ENCODE data around the genes CDK1 and RTKN2.

DNA sequence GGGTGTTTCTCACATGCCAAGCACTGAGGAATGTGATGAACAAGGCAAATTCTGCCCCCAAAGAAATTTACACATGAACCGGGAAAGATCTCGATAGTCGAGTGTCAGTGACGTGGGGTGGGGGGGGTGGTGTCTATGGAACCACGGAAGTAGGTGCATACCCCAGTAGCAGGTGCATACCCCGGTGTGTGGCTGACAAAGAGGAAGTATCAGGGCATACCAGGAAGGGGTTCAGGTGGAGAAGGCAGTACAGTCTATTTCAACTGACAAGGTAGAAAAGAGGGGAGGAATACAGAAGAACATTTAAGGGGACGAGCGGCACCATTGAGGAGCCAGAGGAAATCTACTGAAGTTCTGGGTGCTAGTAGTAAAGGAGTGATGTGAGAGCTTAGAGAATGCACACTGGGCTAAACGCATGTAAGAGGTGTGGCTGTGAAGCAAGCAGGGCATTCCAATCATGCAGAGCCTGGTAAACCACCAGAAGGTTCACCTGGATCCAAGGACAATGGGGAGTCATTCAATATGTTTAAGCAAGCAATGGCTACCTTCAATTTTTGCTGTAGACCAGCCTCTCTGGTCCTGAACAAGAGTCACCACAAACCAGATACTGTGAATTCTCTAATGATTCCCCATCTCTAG, 6.2 kb downstream of the CCDC6 start:
- PRO-cap = no peak
- RAMPAGE, long total RNA, 2 experiments = no peak in any of the 2 experiments

DNA sequence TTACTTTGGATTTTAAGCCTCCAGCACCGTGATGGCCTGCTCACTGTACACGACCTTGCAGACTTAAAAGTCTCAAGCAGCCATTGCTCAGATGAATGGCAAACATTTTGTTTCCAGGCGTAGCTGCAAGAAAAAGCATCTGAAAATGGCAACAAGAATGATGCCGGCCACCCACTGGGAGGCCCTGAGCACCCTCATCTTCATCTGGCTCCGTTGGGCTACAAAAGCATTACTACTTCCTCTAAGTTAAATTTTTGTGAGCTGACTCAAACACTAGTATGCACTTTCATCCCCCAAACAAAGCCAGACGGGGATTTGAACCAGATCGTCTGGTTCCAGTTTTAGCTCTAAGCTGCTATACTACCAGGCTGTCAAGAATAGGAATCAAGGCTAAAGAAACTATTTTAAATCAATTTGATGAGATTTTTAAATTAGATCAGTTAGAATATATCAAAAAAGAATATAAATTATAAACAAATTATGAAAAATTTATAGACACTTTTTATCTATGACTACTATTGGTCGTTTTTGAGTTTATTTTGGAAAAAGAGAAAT, 116.6 kb upstream of the CDK1 start:
- PRO-cap = no peak
- RAMPAGE, long total RNA, 2 experiments = no peak in any of the 2 experiments

GRCh38 chr10:60708597-60709063, 69.6 kb upstream of the CDK1 start:
- PRO-cap = no peak
- RAMPAGE, long total RNA, 2 experiments = no peak in any of the 2 experiments

DNA sequence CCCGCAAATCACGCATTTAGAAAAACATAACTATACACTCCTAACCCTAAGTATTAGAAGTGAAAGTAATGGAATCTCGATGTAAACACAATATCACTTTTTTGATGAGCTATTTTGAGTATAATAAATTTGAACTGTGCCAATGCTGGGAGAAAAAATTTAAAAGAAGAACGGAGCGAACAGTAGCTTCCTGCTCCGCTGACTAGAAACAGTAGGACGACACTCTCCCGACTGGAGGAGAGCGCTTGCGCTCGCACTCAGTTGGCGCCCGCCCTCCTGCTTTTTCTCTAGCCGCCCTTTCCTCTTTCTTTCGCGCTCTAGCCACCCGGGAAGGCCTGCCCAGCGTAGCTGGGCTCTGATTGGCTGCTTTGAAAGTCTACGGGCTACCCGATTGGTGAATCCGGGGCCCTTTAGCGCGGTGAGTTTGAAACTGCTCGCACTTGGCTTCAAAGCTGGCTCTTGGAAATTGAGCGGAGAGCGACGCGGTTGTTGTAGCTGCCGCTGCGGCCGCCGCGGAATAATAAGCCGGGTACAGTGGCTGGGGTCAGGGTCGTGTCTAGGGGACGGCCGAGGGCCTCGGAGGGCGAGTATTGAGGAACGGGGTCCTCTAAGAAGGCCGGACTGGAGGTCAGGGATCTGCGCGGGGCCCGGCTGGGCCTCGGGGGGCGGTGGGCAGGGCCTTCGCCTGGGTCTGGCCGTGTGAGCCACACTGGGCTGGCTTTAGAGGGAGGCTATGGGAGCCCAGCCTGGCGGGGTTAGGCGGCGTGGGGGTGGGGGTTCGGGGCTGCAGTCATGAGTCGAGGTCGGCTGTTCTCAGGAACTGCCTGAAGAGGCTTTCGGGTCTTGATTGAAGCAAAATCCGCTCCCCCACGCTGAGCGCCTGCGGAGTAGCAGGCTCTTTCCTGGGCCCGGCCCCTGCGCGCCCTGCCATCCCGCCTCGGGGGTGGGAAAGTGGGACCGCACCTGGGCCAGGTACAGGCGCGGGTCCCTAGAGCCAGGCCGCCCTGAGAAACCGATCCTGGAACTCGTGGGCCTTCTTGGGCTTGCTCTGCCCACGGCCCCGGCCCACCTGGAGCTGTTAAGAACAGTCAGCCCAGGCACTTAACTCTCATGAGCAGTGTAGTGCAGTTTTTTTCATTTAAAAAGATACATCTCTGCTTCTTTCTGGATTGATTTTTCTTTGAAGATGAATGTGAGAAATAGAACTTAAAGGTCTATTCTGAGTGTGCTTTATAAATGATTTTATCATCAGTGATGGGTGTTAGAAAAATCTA, at the start of gene CDK1:
CDK1 (plus strand) TSS at position 437 of the 1,274 bp plus-strand sequence.
- PRO-cap = no peak
- RAMPAGE, long total RNA, 2 experiments = start-site peak on the plus strand in 1 of 2 experiments, centred at position 292 of the sequence, 8 reads per replicate

DNA sequence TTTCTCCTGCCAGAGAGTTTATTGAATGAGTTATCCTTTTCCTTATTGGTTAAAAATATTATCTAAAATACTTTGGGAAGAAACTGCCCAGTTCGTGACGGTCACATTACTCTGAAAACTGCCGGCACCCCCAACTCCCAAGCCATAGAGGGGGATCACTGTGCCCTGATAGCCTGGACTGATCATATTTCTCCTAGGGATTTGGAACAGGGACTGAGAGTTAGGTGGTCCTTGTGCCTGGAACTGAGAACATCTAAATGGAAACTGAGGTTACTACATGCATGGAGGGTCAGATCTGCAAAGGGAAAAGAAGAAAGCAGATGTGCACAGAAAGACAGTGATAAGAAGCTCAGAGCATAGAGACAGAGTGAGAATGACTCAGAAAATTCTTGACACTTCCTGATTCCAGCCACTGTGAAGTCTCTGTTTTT, 241.9 kb downstream of the TMEM26 start:
- PRO-cap = no peak
- RAMPAGE, long total RNA, 2 experiments = no peak in any of the 2 experiments

- PRO-cap = no peak
- RAMPAGE, long total RNA, 2 experiments = no peak in any of the 2 experiments
Observed at GRCh38 chr10:61621529-61621940, 41.2 kb upstream of the CABCOCO1 start.

DNA sequence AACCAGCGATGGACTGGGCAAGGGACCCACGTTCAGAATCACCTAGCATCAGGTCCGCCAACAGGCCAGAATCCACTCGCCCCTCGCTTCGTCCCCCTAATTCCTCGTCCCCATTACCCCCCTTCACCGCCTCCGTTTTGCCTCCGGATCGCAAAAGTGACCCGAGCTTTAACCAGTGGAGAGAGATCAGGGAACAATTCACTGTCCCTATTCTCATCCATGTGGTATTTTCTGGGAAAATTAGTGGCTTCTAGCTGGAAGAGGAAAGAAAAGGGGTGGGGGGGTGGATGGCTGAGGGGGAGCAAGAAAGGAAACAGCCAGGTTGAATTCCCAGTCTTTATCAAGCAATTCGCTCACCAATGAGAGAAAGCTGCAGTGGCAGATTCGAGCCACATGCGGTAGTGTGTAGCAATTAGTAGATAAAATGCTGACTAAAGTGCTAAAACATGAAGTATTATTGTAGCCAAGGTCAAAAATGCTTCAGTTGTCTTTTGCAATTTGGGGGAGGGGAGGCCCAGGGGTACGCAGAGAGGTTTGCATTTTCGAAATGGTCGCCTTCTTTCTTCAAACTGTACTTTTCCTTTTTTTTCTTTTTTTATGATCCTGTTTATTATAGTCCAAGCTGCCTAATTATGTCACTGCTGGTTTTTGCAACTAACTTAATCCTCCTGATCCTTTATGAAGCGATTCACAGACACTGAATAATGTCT, 3.9 kb upstream of the ARID5B start:
- PRO-cap = no peak
- RAMPAGE, long total RNA, 2 experiments = no peak in any of the 2 experiments

GRCh38 chr10:62037080-62037658, 135.7 kb downstream of the ARID5B start:
- PRO-cap = no peak
- RAMPAGE, long total RNA, 2 experiments = no peak in any of the 2 experiments

DNA sequence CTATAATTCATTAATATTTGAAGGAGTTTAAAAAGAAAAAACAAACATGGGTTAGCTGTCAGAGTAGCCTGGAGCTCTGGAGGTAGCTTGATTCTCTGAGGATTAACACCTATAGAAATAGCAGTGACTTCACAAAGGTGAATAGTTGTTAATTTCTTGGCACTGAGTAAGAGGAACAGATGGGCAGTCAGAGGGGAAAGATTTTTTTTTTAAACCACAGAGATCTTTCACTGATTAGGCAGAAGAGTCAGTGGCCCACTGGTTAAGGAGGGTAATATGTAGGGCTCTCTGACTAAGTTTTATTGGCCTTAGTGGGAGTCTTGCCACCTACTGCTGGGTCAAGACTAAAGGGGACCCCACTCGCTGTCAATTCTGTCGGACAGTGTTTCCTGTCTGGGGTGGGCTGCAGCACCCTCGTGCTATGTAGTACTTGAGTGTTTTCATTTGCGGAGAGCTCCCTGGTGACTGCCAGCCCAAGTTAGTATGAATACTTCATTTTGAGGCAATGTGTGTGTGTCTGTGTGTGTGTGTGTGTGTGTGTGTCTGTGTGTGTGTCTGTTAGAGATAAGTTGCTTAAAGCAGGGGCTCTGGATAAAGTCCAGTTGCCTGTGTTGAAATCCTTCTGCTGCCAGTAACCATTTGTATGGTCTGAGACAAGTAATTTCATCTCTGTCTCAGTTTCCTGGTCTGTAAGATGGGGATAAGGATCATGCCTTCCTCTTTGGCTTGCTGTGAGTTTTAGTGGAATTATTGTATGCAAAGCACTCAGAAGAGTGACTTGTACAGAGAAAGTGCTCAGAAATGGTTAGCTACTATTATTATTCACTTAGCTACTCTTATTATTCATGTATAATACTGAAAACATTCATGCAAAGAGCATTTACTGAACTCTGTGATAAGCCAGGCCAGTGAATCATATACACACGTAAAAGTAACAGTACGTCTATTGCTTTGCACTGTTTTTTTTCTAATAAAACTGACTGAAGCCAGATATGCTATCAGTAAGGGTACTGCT, 145.3 kb downstream of the ARID5B start:
- PRO-cap = no peak
- RAMPAGE, long total RNA, 2 experiments = no peak in any of the 2 experiments

DNA sequence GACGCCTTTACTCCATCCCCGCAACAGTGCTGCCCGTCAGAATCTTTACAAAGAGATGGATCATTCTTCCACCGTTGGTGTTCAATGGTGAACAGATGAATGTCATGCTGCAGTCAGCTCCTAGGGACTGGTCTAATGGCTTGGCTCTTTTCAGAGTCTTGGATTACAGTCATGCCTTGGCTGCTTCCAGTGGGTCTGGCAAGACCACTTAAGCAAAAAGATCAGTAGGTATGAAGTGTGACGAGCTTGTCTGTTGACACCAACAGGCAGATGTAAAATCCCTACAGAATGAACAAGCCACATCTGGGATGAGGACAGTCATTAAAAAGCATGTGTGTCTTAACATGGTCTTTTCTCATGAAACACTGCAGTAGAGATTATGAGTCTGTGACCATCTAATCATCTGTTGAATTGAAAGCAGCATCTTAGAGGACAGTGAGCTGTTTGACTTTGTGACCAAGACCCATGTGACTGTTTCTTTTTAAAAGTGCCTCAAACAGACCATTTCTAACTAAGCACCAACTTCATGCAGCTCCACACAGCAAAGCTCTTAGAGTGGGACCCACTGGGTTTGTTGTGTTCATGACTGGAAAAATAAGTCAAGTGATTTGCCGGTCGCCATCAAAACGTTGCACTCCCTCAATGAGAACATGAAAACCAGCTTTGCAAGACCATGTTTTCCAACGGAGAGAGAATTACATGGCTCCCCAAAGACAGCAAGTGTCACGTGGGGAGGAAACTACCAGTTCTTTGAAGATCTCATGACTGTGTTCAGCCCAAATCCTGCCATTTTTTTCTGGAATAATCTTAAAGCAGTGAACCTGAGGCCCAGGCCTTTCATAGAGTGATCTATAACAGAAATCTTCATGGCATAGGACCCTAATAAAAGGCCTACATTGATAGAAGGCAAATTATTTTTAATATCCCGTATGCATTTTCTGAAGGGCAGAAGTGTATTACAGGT, 151.5 kb downstream of the ARID5B start:
- PRO-cap = no peak
- RAMPAGE, long total RNA, 2 experiments = no peak in any of the 2 experiments

GRCh38 chr10:62067618-62068169, 166.2 kb downstream of the ARID5B start:
- PRO-cap = no peak
- RAMPAGE, long total RNA, 2 experiments = no peak in any of the 2 experiments

DNA sequence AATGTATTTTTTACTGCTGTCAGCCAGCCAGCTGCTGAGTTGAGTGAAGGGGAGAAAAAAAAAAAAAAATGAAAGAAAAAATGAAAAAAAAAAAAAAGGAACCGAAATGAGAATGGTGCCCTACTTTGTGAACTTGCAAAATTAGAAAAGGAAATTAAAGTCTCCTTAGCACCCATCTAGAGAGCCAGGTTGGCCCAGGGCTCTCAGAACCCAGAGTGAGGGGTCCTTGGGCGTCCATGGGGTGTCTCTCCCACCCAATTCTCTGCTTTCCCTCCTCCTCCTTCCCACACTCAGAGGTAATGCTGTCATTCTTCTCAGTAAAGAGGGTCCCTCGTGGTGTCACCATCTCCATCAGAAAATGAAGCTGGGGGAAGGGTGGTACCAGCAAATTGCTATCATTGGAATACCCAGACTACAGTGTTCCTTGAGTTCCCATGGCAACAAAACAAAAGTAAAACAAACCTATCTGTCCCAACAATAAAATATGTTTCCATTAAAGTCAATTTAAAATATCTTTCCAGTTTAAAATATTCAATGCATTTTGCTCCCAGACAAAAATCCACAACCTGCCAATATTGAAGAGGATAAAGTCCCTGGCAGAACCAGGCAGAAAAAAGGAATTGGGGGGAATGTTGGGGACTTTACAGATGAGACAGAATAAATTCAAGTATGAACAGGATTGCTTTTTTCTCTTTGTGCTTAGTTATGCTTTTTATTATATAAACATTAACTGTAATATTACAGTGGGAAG, 181.9 kb downstream of the ARID5B start:
- PRO-cap = no peak
- RAMPAGE, long total RNA, 2 experiments = no peak in any of the 2 experiments

- PRO-cap = no peak
- RAMPAGE, long total RNA, 2 experiments = no peak in any of the 2 experiments
Observed at GRCh38 chr10:62243139-62243694, 25.4 kb downstream of the RTKN2 start.

DNA sequence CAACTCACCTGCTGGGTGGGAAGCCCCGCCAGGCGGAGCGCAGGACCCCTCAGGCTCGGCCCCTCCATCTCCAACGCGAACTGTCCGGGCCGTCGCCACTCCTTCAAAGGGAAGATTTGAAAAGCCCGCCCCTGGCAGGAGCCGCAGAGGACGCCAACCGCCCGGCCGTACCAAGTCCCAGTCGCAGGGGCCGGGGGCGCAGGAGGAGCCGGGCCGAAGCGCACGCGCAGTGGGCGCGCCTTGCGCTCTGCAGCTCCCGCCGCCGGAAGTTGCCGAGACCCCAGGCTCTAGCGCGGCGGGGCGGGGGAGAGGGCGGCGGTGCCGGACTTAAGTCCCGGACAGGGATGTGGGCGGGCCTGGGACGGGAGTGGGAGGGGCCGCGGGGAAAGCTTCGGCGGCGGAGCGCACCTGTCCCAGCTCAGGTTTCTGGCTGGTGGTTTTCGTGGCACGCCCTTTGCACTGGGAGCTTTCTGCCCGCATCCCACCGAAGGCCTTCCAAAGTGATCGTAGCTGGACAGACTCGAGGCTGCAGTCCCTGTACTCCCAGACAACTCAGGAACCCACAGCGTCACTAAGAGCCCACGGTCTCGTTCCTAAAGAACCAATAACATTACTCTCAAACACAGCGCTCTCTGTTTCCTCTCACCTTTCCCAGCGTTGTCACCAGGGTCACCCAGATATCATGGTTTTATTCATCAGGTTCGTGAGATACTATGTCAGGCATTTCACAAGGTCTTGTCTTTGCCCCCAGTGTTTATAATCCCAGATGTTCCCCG, at the start of gene RTKN2:
RTKN2 (minus strand) TSS at position 302 of the 776 bp plus-strand sequence.
- PRO-cap = unidirectional peak, plus-strand start at position 381 of the sequence
- RAMPAGE, long total RNA, 2 experiments = no peak in any of the 2 experiments

- PRO-cap = no peak
- RAMPAGE, long total RNA, 2 experiments = no peak in any of the 2 experiments
Observed at GRCh38 chr10:62492776-62493029, 118.5 kb downstream of the ZNF365 start.

DNA sequence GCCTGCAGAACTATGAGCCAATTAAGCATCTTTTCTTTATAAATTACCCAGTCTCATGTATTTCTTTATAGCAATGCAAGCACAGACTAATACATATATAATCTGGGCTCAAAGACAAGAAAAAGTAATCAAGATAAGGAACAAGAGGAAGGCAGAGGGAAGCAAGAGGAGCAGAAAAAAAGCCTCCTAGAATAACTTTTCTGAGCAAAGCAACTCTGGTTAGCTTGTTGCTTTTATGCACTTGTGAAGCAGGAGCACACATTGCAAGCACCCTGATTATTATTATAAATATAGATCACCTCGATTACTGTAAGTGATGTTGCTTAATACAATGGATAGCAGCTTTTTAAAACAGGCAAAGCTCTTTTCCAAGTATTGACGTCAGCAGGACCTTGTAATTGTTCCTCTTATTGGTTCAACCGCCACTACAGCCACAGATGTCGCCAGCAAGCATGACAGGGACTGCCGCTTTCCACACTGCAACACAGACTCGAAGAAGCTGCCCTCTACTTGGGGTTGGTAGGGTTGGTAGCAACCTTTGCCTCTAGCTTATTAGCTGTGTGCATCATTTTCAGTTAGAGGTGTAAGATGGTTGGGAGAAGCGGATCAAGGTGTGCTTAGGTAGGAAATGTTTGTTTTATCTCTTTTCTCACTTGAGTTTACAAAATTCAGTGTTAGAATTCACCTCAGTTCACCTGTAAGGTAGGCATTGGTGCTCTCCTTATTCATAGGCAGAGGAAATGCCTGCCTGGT, 167.6 kb downstream of the ZNF365 start:
- PRO-cap = no peak
- RAMPAGE, long total RNA, 2 experiments = no peak in any of the 2 experiments

- PRO-cap = no peak
- RAMPAGE, long total RNA, 2 experiments = no peak in any of the 2 experiments
Observed at GRCh38 chr10:62617459-62618073, 187.0 kb upstream of the ADO start.

DNA sequence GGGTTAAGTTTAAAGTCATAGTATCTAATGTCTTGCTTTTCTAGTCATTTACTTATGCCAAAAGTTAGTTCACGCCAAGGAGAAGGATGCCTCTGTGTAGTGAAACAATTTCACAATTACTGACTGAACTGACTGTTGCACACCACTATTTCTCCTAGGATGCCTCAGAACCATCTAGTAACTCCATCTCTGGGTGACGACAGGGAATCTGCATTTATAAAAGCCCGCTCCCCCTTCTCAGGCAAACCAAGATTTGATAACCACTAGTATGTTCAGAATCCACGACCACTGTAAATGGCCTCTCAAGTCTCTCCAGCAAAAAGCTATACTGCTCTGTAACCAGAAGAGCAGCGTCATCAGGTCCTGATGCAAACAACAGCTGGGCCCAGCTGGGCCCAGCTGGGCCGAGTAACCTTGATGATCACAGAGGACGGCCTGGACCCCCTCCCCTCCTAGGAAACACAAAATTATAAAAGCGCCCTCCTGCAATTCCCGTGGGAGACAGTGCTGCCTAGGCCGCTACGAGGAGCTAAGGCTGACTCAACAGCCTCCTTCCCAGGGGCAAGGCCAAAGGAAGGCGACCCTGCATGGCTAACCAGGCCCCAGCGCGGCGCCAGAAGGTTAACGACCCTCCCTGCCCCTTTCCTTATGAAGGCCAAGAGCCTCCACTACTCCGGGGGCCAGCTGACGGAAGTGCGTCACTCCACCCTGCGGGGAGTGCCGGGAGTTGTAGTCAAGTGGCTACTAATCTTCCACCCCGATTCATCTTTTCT, 539 bp upstream of the ADO start:
- PRO-cap = bidirectional peak, plus-strand start outside the sequence, minus-strand start at position 670 of the sequence
- RAMPAGE, long total RNA, 2 experiments = no peak in any of the 2 experiments

DNA sequence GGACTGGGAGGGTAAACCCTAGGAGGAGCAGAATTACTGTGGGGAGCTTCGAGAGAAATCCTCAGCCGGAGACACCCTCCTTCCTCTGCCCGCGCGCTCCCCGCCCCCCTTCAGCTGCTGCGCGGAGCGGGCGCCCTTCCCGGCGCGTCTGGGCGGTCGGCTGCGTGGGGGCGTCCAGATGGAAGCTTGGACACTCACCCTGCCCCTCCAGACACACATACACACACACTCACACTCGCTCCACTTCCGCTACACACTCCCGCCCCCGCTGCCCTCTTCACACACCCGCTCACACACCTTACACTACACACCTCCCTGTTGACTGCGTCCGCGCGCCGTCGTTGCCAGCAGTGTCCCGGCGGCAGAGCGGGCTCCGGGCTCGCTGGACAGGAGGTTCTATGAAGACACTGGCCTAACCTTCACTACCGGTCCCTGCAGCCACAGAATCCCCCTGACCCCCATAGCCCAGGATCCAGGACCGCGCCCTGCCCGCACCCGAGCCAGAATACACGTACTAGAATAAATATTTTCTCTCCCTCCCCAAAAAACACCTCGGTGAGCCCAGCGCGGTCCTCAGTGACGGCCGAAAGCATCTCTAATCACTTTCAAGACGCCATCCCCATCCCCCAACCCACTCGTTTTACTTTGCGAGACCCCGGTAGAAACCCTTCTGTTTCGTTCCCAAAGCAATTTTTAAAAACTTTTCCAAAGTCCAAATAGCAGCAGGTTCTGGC, 1.1 kb upstream of the EGR2 start:
- PRO-cap = bidirectional peak, plus-strand start at position 364 of the sequence, minus-strand start at position 116 of the sequence
- RAMPAGE, long total RNA, 2 experiments = no peak in any of the 2 experiments

DNA sequence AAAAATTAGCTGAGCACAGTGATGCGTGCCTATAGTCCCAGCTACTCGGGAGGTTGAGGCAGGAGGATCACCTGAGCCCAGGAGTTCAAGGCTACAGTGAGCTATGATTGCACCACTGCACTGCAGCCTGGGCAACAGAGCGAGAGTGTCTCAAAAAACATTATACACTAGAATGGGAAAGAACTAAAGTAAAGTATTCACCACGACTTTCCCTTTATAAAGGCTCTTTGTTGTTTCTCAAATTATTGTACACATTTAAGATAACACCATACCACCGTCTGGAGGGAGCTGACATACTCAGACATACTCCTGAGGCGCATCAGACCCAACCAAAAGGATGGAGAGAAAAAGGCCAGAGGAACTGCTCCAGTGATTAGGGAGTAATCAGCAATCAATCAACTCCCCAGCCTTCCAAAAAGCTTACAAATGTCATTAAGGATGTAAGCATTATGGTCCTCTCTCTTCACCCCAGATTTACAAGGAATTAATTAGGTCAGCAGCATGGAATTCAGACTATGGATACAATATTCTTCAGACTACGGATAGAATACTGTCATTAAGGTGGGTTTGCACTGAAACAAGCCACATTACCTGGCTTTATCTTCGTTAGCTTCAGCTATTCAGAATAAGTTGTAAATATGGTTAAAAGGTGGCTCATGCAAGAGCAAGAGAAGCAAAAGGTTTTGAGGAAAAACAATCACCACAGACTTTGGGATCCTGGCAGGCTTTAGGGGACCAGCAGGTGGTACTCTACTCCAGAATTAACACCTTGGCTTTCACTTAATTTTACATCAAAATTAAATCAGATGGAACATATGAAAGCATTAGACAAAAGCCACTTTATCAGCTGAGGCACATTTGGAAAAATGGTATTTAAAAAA, 32.9 kb downstream of the NRBF2 start:
- PRO-cap = no peak
- RAMPAGE, long total RNA, 2 experiments = no peak in any of the 2 experiments